Bile duct (tissue), 1 donor: ENCODE measurements around the genes CD248 and SYT12.

DNA sequence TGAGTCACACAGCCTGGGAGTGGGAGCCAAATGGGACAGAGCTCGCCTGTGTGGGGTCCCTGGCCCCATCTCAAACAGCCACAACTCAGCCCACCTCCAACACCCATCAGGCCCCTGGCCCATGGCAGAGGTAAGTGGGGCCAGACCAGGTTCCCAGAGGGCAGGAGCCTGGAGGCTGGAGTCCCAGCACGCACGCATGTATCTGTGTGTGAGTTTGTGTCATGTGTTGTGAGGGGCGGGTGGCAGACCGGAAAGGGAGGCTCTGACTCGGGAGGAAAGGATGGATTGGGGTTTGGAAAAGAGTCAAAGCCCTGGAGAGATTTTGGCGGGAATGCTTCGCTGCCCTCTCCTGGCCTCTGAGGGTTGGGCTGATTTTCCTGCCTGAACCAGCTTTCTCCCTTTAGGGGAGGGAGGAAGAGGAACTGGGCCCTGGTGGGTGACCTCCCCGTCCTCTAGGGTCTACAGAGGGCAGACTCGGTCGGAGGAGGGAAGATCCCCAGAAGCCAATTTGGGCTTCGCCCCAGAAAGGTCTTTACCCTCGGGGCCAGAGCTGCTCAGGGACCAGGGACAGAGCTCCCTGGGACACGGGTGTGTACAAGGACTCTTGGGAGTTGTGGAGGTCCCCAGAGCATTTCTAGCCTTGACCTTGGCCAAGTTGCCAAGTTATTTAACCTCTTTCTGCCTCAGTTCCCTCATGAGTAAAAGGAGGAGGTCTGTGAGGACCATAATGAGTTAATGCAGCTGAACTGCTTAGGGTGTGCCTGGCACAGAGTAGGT, 7.1 kb downstream of the C11orf68 start:
- PRO-cap = bidirectional peak, plus-strand start at position 306 of the sequence, minus-strand start at position 204 of the sequence

DNA sequence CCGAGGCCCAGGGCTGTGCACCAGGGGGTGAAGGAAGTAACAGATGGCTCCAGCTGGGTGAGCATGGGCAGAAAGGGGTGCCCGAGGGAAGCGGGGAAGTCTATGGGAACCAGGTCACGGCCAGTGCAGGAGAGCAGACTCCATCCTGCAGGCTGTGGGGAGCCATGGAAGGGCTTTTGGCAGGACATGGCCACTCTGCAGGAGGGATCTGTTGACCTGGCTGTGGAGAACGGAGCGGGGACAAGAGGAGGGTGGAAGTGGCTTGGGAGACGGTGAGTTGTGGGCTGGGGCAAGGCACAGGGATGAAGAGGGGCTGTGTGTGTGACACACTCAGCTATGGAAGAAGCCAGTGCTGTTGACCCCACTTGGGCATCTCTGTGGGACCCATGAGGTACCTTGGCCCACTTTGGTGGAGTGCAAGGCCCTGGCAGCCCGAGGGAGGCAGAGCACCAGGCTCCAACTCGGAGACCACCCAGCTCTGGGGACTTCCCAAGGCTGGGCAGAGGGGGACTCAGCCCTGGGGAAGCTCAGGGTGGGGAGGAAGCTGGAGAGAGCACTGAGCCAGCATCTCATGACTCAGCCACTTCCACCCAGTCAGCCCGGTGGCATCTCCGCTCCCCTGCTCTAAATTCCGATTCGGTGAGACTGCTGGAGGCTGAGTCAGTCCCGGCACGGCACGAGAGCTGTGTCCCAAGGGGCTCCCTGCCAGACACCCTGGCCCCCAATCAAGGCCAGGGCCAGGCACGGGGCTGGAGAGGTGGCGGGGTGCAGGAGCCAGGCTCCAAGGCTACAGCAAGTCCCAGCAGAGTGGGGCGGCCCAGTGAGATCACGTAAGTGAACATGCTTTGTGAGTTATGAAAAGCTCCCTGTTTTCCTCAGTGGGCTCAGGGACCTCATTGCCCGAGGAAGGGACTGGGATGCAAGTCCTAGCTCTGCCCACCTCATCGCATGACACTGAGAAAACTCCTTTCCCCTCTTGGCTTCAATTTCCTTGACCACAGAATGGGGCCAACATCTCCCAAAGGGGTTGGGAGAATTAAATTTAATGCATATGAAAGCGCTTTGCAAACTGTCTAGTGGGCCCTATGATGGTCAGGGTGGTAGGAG, 3.2 kb downstream of the C11orf68 start:
- PRO-cap = no peak

DNA sequence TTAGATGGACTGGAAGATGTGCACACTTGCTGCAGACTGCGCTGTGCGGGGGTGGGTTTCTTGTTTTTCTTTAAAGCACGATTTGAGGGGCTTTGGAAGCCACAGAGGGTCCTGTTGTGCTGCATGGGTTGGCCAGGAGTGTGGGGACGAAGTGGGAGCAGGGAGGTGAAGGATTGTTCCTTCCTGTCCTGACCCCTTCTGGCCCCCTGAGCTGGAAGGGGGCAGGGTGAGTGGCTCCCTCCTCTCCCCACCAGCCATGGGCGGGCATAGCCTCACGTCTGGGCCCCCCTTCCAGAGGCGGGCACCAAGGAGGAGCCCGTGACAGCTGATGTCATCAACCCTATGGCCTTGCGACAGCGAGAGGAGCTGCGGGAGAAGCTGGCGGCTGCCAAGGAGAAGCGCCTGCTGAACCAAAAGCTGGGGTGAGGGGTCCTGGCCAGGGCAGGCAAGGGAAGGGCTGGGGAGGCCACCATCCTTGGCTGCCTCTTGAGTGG, 3.3 kb downstream of the SART1 start:
- PRO-cap = no peak

DNA sequence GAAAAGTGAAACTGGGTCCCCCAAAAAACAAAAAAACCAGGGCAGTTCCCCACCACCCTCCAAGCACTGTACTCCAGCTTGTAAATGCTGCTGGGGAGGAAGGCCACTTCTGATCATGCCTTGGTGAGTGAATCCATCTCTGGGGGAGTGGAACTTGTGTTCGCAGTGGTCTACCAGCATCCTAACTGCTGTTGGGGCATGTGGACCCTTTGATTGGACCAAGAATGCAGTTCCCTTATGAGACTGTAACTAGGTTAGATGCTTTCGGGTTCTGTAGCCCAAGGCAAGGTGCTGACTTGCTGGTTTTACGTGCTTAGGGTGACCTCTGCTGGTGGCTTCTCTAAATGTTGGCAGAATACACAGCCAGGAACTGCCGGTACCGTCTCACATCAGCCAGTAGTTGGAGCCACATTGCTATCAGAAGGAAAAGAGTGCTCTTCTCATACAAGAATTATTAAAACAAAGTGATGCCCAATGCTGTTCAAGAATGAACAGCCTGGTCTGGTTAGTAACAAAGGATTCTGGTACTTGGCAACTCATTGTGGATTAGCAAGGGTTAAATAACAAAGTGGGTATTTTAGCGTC, 13.1 kb downstream of the EIF1AD start:
- PRO-cap = no peak

DNA sequence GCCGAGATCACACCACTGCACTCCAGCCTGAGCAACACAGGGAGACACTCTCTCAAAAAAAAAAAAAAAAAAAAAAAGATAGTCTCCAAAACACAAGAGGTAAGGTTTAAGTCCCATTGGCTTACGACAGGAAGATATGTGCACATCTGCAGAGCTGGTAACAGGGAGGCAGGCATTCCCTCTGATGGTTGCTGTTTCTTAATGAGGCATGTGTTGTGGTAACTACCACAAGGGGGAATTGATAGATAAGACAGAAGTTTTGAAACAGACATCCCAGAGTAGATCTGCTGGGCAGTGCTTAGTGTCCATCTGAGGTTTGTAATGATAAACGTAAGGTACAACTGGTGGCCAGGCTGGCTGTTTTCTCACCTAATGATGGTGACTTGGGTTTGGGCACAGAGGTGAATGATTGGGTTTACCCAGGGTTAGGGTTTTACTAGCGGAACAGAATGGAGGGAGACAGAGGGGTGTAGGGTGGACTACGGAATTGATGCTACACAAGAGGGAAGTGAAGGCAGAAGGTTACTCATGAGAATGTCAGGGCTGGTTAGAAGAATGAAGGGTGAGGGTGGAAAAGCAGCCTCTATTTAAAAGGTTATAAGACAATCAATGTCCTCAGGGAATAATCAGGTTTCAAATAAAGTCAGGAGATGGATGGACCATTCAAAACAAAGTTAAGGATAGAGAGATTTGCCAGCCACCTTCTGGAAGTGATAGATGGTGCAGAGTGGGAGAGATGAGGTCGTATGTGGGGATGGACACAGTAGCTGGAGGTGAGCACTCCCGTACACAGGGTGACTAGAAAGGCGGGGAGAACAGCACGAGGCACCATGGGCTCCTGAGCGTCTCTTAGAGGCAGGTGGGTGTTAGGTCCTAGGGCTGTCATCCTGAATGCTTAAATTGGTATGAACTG, 4.4 kb downstream of the EIF1AD start:
- PRO-cap = no peak

GRCh38 chr11:66279355-66279959, 1.5 kb downstream of the CNIH2 start:
- PRO-cap = no peak

DNA sequence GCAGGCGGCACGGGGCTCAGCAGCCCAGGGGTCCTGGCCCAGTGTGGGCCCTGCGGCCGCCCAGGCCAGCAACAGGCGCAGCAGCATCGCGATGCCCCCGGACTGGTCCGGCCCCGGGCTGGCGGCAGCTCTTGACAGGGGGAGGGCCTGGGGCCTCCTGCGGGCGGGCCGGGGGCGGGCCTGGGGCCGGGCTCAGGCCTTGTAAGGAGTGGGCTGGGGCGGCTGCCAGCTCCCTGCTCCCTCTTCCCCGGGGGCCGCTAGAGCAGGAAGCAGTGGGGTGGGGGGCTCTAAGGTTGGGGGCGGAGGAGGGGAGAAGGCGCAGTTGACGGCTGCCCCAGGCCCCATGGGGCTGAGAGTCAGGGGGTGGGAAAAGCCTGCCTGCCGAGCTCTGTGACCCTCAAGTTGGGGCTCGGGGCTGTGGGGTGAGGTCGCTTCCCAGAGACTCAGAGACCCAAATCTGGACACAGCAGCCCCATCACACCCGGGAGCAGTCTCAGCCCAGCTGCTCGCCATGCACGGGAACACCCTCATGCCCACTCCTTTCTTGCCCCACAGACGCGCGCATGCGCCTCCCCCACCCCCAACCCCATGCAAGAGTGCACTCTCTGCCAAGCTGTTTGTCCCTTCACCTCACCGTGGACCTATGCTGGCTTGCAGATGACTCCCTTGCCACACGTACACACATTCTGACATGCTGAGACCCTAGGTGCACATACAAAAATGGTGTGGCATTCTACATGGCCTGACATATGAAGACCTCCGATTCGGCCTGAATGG, at the start of gene CD248:
Gene CD248, minus strand, starts transcription at position 104 of the 777 bp plus-strand sequence.
- PRO-cap = bidirectional peak, plus-strand start at position 290 of the sequence, minus-strand start at position 104 of the sequence

DNA sequence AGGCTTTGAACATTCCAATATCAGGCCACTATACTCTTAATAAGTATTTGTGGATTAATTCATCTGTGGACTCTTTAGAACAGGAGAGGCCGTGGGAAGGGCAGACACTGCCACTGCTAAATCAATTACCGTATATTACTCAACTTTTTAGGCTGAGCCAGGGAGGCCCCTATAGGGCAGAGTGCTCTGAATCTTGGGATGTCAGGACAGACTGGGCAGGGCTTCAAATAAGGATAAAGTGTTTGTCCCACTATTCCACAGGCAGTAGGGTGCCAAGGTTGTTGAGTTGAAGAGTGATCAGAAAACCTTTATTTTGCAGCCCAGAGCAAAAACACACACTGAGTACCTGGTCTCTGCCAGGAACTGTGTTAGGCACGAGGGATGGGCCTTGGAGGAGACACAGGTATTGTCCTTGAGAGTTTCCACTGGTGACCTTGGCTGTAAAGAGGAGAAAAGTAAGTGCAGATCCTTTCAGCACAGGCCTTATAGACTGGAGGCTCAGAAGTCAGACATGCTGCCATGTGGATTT, 1.7 kb upstream of the B4GAT1 start:
- PRO-cap = no peak

- PRO-cap = unidirectional peak, plus-strand start at chr11:66393451
These were observed 21.7 kb upstream of the SLC29A2 start for GRCh38 chr11:66393252-66393686.

- PRO-cap = no peak
These were observed 1.8 kb upstream of the CTSF start for GRCh38 chr11:66569935-66570904.

- PRO-cap = no peak
These were observed 1.6 kb downstream of the RBM14 start for GRCh38 chr11:66618077-66618436.

- PRO-cap = bidirectional peak, plus-strand start at chr11:66638706, minus-strand start at chr11:66638395
These were observed 587 bp upstream of the RBM4 start for GRCh38 chr11:66637669-66638562.

- PRO-cap = no peak
These were observed 1.2 kb upstream of the C11orf80 start for GRCh38 chr11:66743140-66743996.

GRCh38 chr11:66863508-66864128, 6.8 kb downstream of the LRFN4 start:
- PRO-cap = no peak

DNA sequence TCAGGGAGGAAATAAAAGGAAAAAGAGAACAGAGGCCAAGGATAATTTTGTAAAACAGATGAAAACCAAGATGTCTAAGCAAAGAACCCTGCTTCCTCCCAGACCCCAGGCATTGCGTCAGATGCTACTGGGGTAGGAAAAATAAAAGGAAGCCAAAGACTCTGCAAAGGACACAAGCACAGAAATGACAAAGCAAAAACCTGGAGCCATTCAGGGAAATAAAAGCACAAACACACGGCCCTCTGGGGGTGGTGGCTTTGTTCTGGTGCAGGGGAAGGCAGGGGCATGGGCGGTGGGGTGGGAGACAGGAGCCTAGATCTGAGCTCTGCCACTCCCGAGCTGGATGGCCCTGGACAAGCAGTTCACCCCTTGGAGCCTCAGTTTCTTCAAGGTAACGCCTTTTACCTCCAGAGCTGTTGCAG, 36.9 kb downstream of the PC start:
- PRO-cap = no peak

- PRO-cap = no peak
These were observed at the start of gene SYT12 for GRCh38 chr11:67022918-67023886. TSS of gene SYT12 (plus strand) at chr11:67023134.

DNA sequence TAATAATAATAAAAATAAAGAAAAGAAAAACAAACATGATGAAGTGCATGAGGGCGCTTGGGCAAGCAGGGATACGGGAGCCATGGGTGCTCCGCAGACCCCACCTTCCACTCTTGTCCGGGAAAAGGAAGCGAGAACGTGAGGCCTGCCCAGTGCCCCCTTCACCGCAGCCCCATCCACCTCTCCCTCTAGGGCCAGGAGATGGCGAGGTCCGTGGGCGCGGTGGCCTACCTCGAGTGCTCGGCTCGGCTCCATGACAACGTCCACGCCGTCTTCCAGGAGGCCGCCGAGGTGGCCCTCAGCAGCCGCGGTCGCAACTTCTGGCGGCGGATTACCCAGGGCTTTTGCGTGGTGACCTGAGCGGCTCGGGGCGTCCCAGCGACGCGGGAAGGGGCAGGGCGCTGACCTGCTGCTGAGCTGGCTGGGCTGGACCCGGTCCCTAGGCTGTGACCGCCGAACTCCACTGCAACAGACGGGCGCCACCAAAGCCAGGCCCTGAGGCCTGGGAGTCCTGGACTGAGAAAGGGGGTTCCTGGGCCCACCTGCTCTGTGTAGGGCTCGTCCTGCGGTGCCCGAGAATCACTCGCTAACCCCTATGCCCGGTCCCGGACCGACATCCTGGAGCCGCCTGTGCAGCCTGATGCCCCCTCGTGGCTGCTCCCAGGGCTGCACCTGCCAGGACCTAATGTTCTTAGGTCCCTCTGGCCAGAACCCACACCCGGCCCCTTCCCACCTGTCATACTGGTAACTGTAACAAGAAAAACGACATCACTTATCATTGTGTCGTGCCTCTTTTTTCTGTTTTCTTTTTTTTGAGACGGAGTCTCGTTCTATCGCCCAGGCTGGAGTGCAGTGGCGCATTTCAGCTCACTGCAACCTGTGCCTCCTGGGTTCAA, 14.8 kb downstream of the RHOD start:
- PRO-cap = no peak

GRCh38 chr11:67239901-67240218, 26.4 kb upstream of the GRK2 start:
- PRO-cap = bidirectional peak, plus-strand start at chr11:67240014, minus-strand start at chr11:67239821

GRCh38 chr11:67276766-67277945, 10.9 kb downstream of the GRK2 start:
- PRO-cap = unidirectional peak, minus-strand start at chr11:67277676; bidirectional peak, plus-strand start at chr11:67277783, minus-strand start at chr11:67277676

DNA sequence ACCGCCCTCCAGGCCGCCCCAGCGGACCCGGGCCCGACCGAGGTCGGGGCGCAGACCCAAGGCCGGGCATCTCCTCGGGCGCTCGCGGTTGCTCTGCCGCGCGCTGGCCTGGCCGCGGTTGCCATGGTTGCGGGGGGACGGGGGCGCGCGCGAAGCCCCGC, 121 bp upstream of the ANKRD13D start:
- PRO-cap = bidirectional peak, plus-strand start outside the sequence, minus-strand start at position 95 of the sequence